ENCODE measurements around a stretch of chr13.

DNA sequence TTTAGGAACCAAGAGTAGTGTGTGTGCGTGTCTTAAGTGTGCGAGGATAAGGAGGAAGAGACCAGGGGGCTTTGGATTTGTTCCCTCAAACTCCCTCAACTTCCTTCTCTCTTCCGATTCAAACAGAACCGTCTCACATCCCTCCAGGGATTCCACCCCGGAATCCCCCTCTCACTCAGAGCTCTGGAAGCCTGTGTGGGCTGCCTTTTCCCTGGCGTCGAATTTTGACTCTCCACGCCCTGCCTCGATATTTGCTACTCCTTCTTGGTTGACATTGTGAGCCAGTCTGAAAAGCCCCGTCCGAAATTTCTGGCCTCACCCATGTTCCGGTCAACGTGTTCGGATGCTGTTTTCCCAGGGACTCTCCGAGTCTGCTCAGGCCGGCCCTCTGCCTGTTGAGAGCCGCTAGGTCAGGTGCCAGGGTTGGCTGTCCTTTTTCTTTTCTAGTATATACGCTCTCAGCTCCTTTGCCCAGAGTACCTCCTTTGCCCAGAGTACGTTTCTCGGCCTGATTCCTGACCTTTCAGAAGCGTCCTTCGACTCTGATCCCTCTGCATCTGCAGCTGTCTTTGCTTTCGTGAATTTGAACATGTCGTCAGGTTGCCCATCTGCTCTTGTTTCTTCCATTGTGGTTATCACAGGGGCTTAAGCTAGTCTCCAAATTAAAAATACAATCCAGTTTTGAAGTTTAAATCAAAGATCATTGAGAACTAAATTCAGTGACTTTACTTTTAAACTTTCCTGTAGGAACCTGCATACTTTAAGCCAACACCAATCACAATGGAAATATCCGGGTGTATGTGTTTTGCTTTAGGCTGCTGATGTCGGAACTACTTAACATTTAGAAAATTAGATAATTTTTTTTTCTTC, 6.7 kb upstream of the DGKH start:
- PRO-cap, result unidirectional peak, minus-strand start at position 373 of the sequence

DNA sequence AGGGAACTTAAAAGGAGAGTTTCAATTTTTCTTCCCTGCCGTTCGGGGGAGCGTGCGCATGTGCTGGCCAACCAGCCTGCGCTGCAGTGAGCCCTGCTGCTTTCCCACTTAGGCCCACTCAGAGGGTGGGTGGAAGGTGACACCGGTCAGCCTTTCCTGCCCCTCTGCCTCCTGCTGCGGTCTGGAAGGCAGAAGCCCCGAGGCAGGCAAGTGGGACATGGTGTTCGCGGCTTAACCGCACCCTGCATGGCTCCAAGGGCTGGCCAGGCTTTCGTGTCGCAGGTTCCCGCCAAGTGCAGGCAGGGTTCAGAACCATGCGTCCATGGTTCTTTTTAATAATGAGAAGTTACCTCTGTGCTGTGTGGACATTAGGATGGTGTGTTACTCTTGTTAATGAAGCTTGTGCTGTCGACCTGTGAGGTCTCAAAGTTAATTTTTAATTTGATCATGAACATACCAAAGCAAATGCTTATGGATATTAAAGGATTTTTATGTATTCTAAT, 971 bp downstream of the DGKH start:
- PRO-cap, result bidirectional peak, plus-strand start at position 38 of the sequence, minus-strand start outside the sequence

GRCh38 chr13:42308221-42308699, 36.3 kb downstream of the AKAP11 start:
- PRO-cap, result no peak

GRCh38 chr13:42406280-42406758, 134.4 kb downstream of the AKAP11 start:
- PRO-cap, result no peak

DNA sequence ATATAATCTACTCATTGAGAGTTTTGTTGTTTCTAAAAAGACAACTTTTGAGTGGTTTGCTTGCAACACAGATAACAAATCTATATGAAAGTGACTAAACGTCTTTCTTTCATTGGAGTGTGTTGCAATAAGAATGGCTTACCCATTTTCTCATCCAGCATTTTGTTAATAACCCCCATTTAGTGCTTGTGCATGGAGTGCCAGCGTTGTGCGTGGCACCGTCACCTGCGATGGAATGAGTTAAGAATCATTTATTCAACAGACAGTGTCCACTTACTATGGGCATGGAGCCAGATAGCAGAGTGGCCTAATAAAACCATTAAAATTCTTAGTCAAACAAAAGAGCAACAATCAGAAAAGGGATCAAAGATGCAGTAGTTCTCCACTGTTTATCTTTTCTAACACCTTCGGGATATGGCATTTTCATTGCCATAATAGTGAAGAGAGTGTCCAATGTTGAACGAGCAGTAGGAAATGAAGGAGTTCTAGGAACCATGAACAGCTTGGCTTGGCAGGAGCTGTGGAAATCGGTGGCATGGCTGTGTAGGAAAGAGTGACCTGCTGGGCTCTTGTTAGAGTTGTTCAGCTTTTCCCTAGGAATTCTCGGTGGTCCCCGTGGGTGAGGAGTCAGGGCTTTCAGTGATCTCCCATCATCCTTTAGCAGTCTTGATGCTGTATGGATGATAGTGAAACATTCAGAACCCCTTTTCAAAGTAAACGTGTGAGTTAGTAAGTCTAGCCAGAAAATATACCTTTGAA, 2.0 kb downstream of the TNFSF11 start:
- PRO-cap, result no peak

DNA sequence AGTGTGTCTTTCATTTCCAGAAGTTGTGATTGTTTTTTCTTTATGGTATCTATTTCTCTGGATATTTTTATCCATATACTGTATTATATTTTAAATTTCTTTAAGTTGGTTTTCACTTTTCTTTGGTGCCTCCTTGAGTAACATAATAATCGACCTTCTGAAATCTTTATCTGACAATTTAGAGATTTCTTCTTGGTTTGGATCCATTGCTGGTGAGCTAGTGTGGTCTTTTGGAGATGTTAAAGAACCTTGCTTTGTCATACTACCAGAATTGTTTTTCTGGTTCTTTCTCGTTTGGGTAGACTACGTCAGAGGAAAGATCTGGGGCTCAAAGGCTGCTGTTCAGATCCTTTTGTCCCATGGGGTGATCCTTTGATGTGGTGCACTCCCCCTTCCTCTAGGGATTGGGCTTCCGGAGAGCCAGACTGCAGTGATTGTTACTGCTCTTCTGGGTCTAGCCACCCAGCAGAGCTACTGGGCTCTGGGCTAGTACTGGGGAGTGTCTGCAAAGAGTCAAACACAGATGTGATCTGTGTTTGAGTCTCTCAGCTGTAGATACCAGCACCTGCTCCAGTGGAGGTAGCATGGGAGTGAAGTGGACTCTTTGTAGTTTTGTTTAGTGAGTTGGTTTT, 34.2 kb downstream of the DNAJC15 start:
- PRO-cap, result no peak

DNA sequence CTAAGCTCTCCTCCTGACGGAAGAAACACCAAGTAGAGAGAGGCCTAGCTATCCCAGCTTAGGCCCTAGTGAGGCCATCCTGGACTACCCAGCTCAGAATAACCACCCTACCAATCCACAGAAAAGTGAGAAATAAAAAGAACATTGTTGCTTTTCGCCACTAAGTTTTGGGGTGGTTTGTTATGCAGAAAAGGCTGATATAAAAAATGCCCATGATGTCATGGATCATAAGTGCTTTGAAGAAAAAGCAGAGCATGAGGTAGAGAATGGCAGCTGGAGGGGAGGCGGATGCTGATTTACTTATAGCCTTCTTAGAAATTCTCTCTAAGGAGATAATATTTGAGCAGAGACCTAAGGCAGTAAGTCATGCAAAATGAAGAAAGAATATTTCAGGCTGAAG, 73.5 kb downstream of the DNAJC15 start:
- PRO-cap, result no peak

- PRO-cap, result bidirectional peak, plus-strand start at chr13:43785915, minus-strand start at chr13:43785717
Observed at GRCh38 chr13:43785564-43786409, 985 bp downstream of the ENOX1 start.

- PRO-cap, result no peak
Observed at GRCh38 chr13:43921265-43921685, 41.6 kb downstream of the LACC1 start.

DNA sequence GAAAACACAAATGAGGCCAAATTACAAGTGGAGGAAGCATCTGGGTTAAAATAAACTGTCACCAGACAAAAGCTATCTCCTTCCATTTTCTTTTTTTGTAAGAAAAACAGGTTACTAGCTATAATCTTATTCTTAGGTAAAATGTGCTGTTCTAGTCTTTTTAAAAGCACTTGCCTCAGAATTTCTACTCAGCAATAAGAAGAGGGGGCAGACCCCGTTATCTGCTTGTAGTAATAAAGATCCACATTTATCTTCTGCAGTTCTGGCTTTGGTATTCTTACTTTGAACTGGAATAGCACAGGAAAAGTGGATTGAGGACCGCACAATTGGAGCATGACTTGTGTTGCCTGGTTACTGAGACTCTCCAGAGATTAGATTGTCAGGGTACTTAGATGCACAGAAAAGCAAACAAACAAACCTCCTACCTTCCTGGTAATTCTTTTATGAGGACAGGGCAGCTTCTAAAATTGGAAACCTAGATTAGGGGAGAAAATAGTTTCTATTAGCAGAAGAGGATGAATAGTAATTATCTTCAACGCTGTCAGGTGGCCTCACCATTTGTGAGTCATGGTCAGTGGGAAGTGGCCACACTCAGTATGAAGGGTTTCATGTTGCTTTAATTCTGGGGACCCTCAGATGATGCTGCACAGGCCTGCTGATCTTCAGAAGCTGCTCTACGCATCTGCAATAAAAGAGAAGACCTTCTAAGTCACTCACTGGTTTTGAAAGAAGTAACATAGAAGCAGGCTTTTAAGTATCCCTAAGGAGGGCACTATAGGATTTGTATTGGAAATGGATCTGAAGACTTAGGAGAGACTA, 106.7 kb downstream of the LACC1 start:
- PRO-cap, result no peak

DNA sequence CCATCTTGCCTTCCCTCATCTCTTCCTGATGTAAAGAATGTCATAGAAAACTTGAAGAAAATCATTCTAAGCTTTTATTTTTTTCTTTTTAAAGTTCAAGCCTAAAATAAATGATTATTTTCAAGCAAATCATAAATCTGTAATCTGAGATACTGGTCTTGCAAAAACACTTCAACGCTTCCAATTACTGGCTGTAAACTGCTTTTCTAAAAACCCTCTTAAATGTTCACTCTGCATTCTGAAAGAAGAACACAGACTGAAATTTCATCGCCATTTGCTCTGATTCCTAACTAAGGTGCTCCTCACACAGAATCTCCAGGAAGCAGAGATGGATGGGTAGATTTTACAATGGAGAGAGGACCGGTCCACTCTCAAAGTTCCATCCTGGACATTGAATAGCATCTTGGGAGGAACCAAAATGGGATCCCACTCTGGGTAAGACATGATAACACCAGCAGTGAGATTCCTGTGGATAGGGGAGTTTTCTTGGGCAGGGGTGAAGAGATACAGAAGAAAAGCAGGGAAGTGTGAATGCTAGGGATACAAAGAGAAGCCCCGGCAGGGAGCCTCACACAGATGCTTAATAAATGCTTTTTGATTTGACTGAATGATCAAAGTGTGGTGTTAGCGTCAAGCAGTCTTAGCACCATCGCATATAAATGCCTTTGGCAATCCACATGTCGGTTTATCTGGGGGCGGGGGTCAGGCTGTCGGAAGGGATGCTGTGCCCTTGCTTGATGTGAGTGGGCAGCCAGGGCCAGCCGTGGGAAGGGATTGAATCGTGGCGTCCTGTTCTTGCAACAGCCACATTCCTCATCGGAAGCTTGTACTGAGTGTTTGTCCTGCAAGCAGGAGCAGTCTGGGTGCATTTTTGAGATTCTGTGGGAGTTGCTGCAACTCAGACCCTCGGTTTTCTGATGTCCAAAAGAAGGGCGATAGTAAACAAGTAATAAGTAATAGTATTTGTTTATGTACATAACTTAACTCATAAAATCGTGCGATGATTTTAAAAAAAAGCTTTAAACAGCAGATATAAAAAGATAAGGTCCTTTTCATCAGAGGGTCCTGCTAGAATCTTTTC, 108.4 kb downstream of the SMIM2 start:
- PRO-cap, result no peak

- PRO-cap, result no peak
Observed at GRCh38 chr13:44258739-44259535, 97.9 kb upstream of the SMIM2 start.

- PRO-cap, result no peak
Observed at GRCh38 chr13:44300823-44301782, 72.5 kb upstream of the SERP2 start.

- PRO-cap, result no peak
Observed at GRCh38 chr13:44379916-44380377, 6.3 kb downstream of the SERP2 start.

DNA sequence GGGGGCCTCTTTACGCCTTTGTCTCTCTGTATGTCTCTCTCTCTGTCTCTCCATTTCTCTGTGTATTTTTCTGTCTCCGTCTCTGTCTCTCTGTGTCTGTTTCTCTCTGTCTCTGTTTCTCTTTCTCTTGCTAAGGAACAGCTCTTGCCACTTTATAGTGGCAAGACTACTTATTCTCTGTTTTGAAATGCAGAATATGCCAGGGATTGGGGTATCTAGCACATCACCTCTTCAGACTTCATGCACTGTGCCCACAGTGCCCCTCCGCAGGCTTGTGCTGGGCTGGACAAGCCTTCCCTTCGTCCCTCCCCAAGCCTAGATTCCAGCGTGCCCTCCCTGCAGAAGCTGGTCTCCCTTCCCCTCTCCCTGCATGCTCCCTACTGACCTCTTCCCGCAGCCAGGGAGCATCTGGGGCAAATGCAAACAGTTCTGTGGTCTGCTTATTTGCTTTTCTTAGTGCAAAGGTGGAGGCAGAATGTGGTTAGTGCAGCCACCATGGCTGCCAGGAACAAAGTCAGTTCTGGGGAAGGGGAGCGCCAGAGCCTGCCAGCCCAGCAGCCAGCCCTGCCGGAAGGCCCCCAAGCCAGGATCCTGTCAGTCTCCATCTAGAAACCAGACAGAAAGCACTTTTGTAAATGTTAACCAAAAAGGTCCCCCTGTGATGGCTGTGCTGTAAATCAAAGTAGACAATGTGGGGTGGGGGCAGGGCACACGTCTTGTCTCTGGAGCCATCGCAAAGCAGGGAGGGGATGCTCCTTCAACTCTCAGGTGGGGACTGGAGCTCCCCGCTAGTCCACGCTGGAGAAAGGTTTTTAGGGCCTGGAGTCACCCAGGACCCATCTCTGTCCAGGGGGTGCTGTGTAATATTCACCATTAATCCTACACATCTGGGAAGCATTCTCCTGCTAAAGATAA, 30.6 kb downstream of the SERP2 start:
- PRO-cap, result no peak

DNA sequence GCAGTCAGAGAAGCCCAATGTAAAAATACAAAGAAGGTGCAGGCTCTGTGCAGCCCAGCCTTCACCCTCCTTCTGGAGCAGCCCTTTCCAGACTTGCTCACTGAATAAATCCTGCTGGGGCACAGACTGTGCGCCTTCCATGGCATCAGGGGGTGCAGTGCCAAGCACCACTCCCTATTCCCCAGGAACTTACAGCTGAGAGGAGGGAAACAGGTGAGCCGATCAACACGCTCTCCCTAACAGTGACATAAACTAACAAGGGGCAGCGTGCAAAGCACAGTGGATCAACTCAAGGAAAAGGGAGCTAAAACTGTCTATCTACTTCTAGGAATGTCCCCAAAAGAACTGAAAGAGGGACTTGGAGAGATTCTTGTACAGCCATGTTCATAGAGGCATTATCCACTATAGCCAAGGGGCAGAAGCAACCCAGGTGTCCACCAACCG, 32.5 kb downstream of the SERP2 start:
- PRO-cap, result no peak

DNA sequence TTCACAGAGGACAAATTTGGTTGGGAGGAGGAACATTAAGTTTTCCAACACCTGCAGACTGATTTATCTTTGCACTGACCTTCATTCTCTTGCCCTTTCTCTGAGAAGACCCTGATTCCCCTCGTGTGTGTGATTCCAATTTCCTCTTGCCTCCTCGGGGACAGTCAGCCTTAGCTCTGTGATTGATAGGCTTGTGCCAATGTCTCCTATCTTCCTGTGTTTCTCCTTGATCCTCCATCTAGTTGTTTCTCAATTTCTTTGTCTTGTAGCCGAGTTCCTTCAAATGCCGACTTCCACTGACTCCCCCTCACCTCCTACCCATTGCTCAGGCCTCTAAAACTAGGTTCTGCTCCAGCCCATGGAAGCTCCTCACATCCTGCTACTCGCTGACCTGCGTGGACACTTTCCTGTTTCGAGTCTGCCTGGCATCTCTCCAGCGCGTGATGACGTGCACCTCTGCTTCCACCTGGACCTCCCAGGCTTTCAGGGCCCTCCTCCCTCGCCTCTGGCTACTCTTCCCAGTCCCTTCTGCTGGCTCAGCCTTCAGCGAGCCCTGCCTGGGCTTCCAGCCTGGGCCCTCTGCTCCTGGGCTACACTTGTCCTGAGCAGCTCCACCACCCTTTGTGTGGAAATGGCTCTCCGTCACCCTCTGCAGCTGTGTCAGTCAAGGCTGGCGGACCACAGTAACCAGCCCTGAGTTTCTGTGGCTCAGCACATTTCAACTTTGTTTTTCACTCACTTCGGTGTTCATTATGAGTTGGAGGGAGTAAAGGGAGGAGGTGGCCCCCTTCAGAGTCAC, 49.1 kb downstream of the SERP2 start:
- PRO-cap, result no peak

GRCh38 chr13:44562751-44563455, 13.2 kb downstream of the TSC22D1 start:
- PRO-cap, result no peak

DNA sequence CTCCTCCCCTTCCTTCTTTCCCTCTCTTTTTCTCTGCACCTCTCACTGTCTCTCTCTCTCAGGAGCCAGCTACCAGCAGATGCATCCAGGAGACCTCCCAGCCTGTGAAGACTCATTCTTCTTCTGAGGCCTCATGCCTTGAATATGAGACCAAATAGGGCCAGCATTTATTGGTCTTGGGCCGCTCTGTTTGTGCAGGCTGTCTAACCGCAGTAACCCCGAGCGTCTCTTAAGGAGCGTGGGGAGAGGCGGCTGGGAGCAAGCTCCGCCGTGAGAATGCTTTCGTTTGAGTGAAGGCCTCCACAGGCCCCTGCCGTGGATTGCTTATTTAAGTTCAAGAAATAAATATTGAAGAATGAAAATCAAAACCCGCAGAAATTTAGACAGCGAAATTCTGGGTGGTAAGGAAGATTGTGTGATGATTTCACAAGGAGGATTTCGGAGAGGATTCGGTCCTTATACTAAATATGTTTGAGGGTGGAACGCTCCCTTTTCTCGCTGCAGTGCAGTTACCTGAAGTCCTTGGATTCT, 166.9 kb downstream of the NUFIP1 start:
- PRO-cap, result no peak

DNA sequence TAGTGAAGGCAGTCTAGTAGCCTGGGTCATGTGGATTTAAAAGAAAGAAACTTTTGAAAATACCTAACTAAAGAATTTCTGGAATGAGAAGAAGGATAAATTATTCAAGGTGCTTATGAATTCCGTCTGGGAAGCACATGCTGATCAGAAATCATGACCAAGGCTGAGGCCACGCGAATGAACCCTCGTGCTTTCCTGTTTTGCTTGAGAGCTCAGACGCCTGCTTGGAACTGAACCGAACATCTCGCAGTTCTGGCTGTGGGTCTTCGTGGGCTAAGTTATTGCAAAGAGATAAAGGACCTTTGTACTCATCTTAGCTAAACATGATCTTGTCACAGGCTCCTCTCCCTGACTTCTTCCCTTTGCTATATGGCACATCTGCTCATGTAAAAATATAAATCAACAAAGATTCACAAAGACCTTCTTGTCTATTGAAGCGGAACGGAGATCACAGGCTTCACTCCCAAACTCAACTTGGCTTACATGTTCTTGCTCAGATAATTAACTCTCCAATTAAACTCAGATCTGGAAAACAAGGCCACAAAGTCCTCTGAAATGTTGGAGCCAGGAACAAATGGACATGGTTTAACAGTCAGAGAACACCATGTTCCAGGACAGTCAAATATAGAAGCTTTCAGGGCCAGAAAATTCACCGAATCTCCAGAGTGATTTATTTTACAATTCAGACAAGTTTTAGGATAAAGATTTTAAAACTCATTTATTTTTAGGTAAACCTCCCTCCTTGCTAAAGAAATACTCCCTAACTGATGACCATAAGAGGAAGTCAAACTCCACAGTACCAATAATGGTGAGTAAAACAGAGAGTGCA, 140.0 kb downstream of the NUFIP1 start:
- PRO-cap, result no peak

All from tibial artery (tissue), 1 donor.